ENCODE measurements around the genes FAM131B, TCAF2, CTAGE6, TCAF1 and ZNF786.

DNA sequence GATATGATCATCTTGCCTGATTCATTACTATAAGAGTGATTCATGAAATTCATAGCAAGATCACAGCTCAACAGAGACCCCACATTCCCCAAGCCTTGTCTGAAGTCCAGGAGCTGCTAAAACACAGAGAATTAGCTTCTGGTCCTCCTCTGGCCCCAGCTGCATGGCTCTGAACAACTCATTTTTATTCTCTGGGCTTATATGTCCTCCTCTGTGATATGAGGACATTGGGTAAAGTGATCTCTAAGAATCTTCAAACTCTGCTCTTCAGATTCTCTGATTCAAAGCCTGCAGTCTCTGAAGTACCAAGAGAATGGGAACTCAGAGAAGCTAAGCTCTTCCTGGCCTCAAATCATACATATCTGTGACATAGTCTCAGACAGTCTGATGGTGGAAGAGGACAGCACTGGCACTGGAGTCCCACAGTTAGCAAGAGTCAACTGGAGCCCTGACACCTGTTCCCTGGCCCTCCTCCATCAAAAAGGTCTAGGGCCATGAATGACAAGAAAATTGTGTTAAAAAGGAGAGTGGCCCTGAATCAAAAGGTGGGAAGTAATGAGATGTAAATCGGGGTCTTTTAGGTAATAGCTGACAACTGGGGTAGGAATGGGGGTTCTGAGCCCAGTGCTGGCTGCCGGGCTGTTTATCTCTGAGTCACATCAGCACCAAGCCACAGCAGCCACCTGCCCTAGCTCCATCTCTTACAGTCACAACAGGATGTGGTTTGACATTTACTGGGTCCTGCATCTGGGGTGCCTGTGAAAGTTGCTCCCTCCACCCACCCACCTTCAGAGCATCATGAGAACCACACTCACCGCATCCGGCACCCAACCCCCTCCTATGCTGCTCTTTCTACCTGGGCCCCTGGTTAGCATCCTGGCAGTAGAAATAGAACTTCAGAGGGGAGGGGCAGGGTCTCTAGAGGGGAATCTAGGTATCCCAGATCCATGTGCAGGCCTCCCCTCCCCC lies 37.7 kb downstream of the PRSS2 start:
- RRBS, result no CpG with 5 or more reads among the region's 4 CpGs

DNA sequence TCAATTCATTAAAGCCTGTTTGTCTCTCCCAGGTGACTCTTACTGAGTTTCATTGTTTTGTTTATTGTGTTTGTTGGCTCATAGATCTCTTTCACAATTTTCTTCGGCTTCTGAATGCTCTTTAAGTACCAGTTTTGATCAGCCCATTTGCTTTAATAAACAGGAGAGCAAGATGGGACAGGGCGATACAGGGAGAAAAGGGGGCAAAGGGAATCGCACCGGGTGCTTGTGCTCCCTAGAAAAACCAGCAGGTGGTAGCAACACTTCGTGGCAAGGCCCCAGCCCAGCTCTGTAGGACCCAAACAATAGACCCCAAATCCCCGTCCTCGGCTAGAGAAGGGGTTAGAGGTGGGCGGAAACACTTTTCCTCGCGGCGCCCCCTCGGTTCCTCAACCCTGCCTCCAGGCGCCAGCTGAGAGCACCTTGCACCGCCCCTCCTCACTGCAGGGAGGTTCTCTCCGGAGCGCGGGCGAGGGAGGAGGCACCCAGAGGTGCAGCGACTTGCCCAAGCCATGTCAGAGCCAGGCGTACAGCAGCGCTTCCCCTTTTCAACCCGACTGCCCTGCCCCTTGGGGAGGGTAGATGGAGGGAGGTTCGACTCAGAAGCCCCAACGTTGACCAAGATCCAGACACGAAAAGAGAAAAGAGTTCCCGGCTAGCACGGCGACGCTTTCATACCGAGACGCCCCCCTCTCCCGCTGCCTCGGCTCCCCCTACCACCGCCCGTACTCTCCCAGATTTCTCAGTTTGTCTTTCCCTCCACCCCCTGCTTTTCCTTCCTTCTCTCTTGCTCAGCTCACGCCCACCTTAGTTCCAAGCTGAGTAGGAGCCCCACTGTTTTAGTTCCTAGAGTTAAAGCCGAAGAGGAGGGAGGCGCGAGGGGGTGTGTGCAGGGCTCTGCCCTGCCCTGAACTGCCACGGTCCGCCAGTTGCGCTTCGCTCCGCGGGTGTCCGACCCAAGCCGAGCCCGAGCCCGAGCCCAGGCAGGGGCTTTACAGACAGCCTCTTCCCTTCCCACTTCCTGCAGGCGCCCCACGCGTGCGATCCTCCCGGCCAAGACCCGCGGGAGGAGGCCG lies 741 bp upstream of the EPHB6 start:
- RRBS, result no CpG with 5 or more reads among the region's 57 CpGs

DNA sequence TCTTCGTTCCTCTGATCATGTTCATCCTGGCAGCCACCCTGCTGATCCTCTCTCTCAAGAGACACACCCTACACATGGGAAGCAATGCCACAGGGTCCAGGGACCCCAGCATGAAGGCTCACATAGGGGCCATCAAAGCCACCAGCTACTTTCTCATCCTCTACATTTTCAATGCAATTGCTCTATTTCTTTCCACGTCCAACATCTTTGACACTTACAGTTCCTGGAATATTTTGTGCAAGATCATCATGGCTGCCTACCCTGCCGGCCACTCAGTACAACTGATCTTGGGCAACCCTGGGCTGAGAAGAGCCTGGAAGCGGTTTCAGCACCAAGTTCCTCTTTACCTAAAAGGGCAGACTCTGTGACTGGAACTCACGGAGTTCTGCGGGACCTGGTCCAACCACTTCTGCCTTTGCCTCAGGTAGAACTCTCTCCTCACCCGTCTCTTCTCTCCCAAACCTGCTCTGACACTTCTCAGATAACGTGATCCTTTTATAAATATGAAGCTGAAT lies 903 bp downstream of the TAS2R40 start:
- RRBS, result no CpG with 5 or more reads among the region's 8 CpGs

GRCh38 chr7:143268607-143269769 lies 5.7 kb downstream of the GSTK1 start:
- RRBS, result no CpG with 5 or more reads among the region's 10 CpGs

GRCh38 chr7:143362108-143363197 lies at the start of gene FAM131B:
TSS of gene FAM131B (minus strand) at chr7:143362713.
- RRBS, result 2% methylated on average over 34 of the region's 123 CpGs

GRCh38 chr7:143386636-143387208 lies 5.6 kb downstream of the ZYX start:
- RRBS, result no CpG with 5 or more reads among the region's 5 CpGs

GRCh38 chr7:143485461-143485822 lies 7.8 kb downstream of the TAS2R41 start:
- RRBS, result no CpG with 5 or more reads among the region's 6 CpGs

GRCh38 chr7:143487445-143488149 lies 9.9 kb downstream of the TAS2R41 start:
- RRBS, result no CpG with 5 or more reads among the region's 5 CpGs

GRCh38 chr7:143620557-143621350 lies at the start of gene TCAF2:
TSS of gene TCAF2 (plus strand) at chr7:143620974.
- RRBS, result no CpG with 5 or more reads among the region's 63 CpGs

DNA sequence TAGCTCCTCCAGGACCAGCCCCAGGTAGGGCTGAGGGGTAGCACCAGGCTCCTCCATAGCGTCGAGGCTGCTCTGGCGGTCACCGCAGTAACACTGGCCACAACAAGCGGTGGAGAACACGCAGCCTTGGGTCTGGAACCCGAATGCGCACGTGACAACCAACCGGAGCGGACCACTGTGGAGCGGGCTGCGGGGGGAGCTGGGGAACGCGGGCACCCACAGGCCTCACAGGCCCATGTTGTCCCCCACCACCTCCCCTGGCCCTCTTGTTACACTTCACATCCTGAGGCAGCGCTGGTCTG lies at the start of gene CTAGE6:
Gene CTAGE6 (minus strand): TSS at position 95 of the 302 bp plus-strand sequence.
- RRBS, result no CpG with 5 or more reads among the region's 16 CpGs

- RRBS, result no CpG with 5 or more reads among the region's 11 CpGs
Measured at GRCh38 chr7:143875821-143876580, 26.0 kb downstream of the TCAF1 start.

GRCh38 chr7:143901165-143902542 lies at the start of gene TCAF1:
TSS of gene TCAF1 (minus strand) at chr7:143902176.
- RRBS, result 2% methylated on average over 14 of the region's 72 CpGs

- RRBS, result no CpG with 5 or more reads among the region's 4 CpGs
Measured at GRCh38 chr7:148747041-148747923, 48.6 kb downstream of the CUL1 start.

DNA sequence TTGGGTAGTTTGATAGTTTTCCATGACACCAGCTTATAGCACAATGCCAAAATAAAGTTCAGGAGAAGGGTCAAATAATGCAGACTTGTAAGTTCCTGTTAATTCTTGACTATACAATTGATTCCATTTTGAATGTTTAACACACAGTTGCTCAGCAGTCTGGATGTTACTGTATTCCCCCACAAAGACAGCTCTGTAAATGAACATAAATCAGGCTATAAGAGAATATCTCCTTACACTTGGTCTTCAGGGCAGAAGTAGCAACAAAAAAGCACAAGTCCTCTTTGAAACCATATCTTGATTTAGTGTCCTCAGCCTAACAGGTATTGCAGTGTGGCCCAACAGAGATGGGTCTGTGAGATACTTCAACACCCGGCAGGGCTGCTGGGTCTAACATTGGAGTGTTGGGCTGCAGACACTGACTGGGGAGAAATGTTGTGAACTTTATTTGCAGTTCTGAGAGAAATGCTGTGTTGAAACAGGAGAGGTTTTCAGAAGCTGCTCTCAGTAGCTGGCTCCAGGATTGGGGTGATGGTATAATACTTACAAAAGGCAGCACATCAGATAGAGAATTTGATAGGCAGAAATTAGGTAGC lies 75.8 kb downstream of the CUL1 start:
- RRBS, result no CpG with 5 or more reads among the region's 1 CpG

GRCh38 chr7:148809552-148810403 lies 74.3 kb downstream of the EZH2 start:
- RRBS, result no CpG with 5 or more reads among the region's 8 CpGs

- RRBS, result 1% methylated on average over 33 of the region's 81 CpGs
Measured at GRCh38 chr7:149090108-149090971, at the start of gene ZNF786. TSS of gene ZNF786 (minus strand) at chr7:149090718.

DNA sequence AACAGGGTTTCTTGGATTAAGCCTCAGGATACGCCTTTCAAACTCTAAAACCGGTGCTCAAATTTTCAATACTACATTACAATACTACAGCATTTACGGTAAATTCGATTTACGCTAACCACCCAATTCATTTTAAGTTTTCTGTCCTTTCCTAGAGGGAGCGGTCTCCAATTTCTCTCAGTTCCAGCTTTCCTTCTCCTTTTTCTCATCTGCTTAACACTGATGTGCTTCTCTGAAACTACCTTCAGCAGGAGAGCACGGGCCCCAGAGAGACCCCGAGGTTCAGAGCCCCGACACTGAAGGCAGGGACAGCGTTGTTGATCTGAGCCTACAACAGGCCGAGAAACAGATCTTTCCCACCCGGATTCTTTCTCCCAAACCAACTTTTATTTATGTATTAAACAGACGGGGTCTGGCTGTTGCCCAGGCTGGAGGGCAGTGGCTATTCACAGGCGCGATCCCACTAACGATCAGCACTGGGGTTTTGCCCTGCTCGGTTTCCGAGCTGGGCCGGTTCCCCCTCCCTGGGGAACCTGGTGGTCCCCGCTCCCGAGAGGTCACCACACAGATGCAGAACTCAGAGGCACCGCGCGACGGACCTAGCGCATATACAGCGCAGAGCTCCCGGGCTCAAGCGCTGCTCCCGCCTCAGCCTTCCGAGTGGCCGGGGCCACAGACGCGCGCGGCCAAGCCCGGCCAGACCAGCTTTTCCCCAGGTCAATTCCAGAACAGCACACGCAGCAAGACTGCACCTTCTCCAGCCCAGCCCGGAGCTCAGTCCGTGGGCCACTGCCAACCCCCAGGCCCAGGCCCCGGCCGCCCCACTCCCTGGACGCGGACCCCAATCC lies 610 bp downstream of the ZNF425 start:
- RRBS, result 2% methylated on average over 13 of the region's 44 CpGs

GRCh38 chr7:149148588-149148926 lies 1.3 kb downstream of the ZNF398 start:
- RRBS, result no CpG with 5 or more reads among the region's 9 CpGs

DNA sequence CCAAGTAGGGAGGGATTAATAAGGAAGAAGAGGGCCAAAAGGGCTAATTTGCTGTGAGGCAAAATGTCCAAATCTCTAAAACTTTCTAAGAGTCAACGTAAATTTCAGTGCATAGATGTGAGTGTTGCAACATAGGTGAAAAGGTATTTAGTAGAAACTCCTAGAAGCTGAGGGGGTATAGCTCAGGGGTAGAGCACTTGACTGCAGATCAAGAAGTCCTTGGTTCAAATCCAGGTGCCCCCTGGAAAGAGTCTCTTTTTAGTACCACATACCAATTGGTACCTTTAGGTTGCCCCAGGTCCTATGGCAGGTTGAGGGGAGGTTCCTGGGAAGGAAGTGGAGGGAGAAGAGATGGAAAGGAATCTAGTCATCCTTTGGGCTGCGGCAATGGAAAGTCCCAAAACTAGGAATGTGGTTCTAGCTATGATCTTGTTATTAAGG lies 48.8 kb upstream of the ZNF746 start:
- RRBS, result no CpG with 5 or more reads among the region's 2 CpGs

Measured in AG10803 (cell line).